ENCODE measurements around the genes CDKN1A and C6orf89.

DNA sequence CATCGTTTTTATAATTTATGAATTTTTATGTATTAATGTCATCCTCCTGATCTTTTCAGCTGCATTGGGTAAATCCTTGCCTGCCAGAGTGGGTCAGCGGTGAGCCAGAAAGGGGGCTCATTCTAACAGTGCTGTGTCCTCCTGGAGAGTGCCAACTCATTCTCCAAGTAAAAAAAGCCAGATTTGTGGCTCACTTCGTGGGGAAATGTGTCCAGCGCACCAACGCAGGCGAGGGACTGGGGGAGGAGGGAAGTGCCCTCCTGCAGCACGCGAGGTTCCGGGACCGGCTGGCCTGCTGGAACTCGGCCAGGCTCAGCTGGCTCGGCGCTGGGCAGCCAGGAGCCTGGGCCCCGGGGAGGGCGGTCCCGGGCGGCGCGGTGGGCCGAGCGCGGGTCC, 263 bp upstream of the CDKN1A start:
- RRBS, result 2% methylated on average over 12 of the region's 22 CpGs

- RRBS, result 1% methylated on average over 20 of the region's 90 CpGs
These were observed at the start of gene CDKN1A for GRCh38 chr6:36678649-36679652. CDKN1A (plus strand) TSS chr6:36678714.

DNA sequence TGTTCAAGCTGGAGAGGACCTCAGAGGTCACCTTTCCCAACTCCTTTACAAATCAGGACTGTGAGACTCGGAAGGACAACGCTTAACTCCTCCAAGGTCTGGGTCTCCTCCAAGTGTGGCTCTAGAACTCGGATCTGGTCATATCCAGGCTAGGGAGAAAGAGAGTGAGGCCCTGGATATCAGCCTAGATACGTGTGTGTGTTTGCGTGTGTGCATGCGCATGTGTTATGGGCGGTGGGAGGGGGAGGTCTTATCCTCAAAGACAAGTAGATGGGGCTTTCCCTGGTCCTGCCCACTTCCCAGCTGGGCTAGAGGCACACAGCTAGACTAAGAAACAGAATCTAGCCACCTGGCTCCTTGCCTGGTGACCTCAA, 13.3 kb downstream of the CPNE5 start:
- RRBS, result no CpG with 5 or more reads among the region's 7 CpGs

DNA sequence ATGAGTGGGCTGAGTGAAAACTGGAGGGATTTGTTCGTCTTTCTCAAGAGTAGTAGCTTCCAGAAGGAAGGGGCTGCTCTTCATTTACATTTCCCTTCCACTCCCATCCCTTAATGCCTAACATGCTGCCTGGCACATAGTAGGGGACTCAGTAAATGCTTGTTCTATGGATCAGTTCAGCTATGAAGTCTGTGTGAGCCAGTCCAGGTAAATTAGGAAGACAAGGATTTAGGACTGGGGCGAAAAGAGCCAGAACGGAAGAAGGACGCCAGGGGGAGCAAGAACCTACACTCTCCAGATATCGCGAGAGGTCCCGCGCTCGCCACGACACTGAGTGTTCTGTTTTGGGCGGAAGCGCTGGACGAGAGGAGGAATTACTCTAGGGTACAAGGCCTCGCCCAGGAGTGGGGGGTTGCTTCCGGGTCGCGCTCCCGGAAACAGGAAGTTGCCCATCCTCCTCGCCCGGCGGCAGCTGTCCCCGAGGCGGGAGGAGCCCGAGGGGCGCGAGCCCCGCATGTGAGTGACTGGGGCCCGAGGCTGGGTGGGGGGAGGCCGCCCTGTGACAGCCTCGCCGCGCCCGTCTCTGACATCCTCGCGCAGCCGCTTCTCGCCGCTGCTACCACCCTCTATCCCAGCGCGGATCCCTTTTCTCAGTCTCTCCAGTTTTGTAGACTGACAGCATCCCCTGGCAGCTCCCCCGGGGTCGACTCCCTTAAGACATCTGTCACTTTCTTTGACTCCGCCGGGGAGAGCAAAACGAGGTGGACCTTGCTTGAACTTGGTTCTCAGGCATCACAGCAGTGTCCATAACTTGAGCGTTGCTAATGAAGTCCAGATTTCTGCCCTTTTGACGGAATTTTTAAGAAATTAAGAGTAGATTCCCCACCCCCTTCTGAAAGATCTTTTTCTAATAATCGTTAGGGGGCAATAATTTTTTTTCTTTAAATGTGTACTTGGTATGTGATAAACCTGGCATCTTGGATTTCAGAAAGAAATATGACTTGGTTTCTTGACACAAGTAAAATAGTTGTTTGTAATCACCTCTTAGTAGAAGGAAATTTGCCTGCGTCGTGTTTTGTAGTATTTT, at the start of gene C6orf89:
TSS of gene C6orf89 (plus strand) at position 440 of the 1,087 bp plus-strand sequence.
- RRBS, result 9% methylated on average over 2 of the region's 50 CpGs

- RRBS, result no CpG with 5 or more reads among the region's 12 CpGs
These were observed 15.6 kb downstream of the MTCH1 start for GRCh38 chr6:36970321-36970889.

DNA sequence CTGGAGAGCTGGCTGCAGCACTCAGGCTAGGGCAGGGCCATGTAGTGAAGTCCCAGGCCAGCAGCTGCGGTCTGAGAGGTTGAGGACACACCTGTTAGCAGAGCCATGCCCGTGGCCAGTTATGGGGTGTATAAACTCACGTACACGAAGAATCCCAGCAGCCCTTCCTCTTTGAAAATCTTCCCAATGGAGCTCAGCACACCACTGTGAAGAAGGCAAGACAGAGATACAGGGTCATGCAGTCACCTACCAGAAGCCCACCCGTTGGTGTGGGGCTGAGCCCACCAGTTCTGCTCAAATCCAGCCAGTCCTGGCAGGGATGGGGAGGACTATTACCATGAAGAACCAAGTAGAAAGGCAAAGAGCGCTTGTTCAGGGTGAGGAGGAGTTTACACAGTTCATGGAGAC, 10.5 kb downstream of the MTCH1 start:
- RRBS, result no CpG with 5 or more reads among the region's 6 CpGs

- RRBS, result no CpG with 5 or more reads among the region's 8 CpGs
These were observed 8.1 kb downstream of the MTCH1 start for GRCh38 chr6:36977874-36978287.

DNA sequence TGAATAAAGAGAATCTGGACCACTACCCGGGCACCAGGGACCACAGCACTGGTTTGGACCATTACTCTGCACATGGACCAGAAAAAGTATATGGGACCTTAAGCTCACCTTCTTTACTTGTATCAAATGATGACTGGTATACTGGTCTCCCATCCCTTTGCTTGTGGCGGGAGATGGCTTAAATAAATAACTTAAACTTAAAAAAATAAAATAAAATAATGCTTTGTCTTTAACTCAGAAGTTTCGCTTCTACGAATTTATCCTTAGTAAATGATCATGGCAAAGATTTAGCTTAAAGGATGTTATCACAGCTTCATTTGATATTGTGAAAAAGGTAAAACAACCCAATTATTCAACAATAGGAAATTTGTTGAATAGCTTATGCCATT, 39.7 kb downstream of the FGD2 start:
- RRBS, result no CpG with 5 or more reads among the region's 4 CpGs

DNA sequence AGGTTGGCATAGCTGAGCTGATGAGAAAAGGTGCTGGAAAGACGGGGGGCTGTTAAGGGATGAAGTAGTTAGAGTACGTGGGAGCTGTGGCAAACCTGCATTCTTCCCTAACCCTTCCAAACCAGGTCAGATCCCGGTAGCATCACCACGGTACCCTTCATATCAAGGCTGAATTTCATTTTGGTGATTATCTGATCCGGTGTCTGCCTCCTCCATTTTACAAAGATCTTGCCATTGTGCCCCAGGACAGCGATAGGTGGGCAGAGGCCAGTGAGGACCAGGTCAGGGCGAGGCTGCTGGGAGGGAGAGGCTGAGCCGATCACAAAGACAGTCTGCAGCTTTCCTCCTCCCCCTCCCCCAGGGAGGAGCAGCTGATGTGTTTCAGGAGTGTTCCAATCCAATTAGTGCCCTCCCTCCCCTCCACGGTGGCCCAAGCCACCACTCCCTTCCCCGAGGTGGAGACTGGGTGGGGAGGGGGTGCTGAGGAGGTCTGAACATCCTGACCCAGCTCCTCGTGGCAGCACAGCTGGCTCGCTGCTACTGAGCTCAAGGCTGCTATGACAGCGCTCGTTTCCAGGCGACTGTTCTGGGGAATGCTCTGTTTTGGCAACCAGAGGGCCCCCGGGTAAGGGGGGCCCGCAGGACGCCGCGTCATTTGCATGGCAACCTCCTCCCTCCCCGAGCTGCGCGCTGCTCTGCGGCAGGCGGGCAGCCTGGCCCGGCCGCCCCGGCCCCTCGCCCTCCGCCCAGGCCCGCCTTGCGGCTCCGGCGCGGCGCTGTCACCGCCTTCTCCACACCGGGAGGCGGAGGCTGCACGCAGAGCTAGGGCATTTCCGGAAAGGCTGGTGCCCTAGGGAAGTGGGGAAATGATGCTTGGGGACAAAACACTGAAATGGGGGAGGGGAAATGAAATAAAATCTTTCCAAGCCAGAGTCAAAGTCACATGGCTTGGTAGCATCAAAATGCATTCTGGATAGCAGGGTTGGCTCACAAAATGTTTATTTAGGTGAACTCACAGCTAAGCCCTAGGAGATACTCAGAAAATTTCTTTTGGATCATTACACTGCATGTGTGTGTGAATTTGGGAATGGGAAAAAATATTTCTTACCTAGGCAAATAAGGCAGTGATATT, 67.5 kb upstream of the PIM1 start:
- RRBS, result 4% methylated on average over 22 of the region's 41 CpGs

DNA sequence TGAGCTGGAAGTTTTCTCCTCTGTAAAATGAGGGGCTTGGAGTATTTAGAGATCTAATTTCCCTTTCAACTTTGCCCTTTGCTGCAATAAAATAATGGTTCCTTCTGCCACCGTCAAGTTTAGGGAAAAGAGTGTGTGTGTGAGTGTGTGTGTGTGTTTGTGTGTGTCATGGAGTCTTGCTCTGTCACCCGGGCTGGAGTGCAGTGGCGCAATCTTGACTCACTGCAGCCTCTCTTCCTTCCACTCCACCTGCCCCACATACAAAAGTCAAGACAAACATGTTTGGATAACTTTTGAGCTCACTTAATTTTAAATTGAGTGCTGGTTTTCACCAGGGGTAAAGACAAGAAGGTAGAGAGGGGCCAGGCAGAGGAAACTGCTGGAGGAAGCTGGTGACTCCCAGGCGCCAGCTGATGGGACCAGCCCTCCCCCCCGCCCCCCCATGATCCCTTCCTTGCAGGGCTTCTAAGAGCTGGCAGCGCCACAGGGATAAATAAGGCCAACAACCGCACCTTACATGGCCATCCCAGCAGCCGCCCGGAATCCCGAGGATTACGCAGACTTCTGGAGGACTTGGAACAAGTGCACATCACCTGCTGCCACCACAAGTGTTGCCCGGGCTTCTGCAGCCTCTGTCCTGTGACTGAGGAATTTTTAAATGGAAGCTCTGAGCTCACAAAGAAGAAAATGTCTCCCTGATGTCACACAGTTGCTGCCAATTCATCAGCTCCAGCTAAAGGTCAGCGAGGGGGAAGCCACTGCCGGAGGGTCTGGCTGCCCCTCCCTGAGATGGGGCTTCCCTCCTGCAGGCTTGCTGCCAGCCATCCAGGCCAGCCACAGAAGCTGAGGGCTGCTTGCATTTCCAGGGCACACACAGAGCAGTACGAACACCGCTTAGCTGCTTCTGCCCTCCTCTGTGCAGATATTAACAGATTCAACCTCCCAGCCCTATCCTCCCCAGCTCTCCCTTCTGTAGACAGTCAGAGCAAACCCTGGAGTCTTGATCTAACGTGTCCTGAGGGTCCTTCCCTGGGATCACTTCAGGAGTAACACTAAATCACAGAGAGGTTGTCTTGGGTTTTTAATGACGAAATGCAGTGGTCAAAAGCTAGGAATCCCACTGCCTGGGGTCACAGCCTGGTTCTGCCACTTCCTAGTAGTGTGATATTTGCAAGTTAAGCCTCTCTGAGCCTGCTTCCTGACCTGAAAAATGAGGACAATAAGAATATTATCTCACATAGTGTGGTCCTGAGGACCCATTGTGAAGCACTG, 38.7 kb upstream of the PIM1 start:
- RRBS, result 14% methylated on average over 4 of the region's 18 CpGs

GRCh38 chr6:37259152-37259678, 1.3 kb upstream of the TMEM217 start:
- RRBS, result no CpG with 5 or more reads among the region's 2 CpGs

DNA sequence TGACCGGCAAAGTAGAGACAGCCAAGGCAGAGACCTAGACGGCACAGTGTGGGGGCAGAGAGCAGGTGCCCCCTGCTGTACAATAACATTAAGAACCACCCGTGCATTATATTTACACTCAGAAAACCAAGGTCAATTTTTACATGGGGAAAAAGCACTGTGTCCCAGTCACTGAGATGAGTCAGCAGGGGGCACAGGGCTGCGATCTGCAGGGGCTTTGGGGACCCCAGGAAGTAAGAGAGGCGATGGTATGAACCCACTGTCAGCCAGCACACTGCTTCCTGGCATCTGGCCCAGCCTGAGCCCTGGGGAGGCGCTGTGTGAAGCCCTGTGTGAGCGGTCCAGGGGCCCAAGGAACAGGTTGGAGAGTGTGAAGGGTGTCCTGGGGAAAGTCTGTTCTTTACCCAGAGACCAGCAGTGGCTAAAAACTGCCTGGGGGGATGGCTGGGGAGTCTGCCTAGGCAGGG, 9.8 kb downstream of the CCDC167 start:
- RRBS, result no CpG with 5 or more reads among the region's 7 CpGs

DNA sequence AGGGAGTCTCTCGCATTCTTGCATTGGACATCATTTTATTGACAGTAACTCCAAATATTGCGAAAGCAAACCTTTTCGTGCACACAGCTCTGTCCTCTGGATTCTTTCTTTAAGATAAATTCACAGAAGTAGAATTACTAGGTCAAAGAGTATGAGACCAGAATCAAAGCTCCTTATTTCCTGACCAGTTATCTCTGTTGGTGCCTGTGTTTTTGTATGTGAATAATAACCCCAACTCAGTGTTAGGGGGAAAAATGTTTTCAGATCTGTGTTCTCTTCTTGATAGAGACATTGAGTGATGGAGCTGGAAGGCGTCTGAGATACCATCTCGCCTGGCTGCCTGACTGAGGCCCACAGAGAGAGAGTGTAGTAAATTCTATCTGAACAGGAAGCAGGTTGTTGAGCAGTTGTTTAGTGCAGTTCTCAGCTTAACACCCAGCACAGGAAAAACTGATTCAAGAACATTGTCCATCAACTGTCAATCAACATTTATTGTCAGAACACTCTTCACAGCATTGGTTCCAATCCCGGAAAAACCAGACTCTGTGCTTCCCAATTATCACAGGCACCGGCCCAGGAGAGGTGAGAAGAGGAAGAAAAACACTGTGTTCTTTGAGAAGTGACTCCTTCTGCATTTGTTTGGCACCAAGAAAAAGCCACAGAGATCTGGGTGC, 2.2 kb upstream of the CCDC167 start:
- RRBS, result 69% methylated on average over 2 of the region's 7 CpGs

GRCh38 chr6:37566037-37566729, 66.5 kb upstream of the CCDC167 start:
- RRBS, result 4% methylated on average over 11 of the region's 27 CpGs

- RRBS, result no CpG with 5 or more reads among the region's 13 CpGs
These were observed 17.7 kb downstream of the MDGA1 start for GRCh38 chr6:37679853-37680531.

- RRBS, result no CpG with 5 or more reads among the region's 8 CpGs
These were observed 20.2 kb upstream of the ZFAND3 start for GRCh38 chr6:37799290-37799778.

- RRBS, result no CpG with 5 or more reads among the region's 7 CpGs
These were observed 8.2 kb downstream of the ZFAND3 start for GRCh38 chr6:37827383-37828552.

DNA sequence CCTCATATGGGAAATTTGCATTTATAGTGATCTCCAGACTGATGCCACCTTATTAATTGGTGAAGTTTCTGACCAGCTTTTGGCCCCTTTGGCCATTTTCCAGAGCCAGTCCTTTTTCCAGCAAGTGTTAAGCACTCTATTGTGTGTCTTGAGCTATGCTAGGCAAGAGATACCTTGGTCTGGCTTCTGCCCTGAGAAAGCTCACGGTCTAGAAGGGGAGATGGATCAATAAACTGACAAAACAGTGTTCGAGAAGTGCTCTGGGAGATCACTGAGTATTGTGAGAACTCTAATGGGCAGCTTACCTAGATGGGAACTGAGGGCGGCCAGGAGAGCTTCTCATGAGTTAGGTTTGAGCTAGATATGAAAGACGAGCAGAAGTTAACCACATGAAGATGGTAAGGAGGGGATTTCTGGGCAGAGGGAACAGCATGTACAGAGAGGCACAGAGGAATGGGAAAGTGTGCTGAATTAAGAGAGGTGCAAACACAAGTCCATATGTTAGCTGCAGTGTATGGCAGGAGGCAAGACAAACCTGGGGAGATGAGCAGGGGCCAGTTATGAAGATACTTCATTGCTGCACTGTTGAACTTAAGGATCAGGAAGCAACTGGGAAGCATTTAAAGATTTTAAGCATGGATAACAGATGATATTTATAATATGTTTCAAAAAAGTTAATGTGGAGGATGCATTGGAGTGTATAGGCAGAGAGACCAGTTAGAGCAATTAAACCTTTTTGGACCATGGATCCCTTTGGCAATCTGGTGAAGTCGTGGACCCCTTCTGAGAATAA, 12.0 kb downstream of the ZFAND3 start:
- RRBS, result no CpG with 5 or more reads among the region's 5 CpGs

GRCh38 chr6:37920558-37921400, 101.3 kb downstream of the ZFAND3 start:
- RRBS, result no CpG with 5 or more reads among the region's 5 CpGs